Measurements from ENCODE around the genes OR4K17, OR4N5 and RNASE12.

DNA sequence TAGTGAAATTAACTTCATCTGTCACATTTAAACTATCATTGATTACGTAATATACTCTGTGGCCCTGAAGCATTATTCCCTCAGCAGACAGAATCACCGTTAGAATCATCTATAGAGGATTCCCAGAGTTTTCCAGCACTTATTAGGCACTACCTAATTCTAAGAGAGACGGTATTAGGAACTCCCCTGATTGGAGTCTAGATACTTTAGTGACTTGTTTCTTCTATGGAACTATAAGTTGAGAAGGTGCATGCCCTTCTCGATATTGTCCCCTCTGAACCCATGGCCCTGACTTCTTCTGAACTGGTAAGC is at the start of gene OR4K17:
TSS of gene OR4K17 (plus strand) at position 153 of the 312 bp plus-strand sequence.
- PRO-cap = no peak

- PRO-cap = no peak
Observed at GRCh38 chr14:20138387-20139059, at the start of gene OR4N5. Gene OR4N5, plus strand, starts transcription at chr14:20138820.

DNA sequence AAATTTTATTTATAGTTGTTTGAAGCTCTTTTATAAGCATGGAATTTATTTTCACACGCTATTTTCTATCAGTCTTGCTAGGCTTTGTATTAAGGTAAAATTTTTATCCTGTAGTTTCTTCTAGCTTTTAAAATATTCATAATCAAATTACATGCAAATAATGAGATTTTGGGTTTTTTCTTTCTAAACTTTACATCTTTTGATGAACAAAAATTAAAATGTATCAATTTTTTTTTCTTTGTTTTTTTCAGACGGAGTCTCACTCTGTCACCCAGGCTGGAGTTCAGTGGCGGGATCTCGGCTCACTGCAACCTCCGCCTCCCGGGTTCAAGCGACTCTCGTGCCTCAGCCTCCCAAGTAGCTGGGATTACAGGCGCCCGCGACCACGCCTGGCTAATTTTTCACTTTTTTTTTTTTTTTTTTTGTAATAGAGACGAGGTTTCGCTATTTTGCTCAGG is 1.4 kb upstream of the PARP2 start:
- PRO-cap = unidirectional peak, plus-strand start at position 268 of the sequence

- PRO-cap = no peak
Observed at GRCh38 chr14:20452765-20453246, 1.8 kb downstream of the OSGEP start.

DNA sequence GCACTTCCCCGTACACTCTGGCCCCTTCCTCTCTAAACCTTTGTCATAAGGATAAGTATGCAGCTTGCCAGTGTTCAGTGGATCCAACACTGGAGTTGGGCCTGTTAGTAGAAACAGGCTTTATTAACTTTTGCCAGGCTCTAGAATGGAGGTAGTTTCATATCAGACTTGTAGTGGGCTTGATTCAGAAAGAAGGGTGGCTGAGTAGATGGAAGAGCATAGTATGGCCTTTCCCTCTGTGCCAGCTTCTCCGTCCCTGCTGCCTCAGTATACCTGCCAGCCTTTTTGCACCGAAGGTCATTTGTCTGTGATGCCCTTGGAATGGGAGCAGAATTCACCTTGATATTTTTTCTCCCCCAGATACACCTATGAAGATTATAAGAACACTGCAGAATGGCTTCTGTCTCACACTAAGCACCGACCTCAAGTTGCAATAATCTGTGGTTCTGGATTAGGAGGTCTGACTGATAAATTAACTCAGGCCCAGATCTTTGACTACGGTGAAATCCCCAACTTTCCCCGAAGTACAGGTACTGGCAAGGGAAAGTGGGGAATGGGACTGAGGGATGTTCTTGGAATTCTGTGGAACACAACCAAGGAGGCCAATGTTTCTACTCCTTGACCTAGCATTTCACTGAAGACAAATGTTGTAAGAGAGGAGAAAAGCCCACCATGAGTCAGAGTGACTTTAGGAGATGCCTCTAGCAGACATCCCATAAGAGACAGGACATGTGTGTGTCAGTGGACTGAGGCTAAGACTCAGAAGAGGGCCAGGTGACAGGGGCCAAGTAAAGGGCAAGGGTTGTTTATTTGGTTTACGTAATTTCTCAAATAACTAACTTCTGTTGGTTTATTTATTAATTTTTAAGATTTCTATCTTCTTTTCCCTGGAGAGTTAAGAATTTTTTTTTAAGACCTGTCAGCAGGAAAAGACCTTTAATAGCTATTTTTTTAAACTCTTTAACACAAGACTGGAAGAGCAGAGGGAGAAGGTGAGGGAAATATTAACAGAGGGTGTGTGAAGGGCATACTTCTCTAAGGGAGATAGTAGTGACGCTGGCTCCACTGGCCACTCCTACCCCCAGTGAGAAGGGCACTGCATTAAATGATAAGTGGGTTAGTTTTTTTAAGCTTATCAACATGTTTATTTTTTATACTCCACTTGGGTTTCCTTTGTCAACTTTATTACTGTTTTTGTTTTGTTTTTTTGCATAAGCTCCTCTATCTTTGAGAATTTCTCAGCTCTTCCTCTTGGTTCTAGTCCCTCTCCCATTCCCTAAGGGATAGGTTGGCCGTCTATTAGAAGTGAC is 3.2 kb downstream of the PNP start:
- PRO-cap = no peak

DNA sequence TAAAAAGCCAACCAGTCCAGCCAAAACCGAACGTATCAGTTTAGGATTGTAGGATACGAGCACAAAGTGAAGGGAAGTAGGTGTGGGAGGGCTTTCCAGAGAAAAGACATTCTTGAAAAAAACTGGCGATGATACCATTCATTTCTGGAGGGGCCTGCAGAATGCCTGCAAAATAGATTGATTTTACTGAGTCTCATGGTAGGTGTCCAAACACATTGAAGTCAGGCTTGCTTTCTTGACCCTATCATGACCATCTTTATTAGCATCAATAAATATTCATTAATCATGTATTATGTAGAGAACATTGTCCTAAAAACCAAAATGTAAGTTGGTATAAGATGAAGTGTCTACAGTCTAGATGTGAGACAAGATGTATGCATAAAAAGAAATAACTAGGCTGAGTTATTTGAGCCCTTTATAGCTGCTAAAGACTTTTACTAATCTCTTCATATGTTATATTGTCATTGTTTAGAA is 10.1 kb downstream of the PNP start:
- PRO-cap = no peak

DNA sequence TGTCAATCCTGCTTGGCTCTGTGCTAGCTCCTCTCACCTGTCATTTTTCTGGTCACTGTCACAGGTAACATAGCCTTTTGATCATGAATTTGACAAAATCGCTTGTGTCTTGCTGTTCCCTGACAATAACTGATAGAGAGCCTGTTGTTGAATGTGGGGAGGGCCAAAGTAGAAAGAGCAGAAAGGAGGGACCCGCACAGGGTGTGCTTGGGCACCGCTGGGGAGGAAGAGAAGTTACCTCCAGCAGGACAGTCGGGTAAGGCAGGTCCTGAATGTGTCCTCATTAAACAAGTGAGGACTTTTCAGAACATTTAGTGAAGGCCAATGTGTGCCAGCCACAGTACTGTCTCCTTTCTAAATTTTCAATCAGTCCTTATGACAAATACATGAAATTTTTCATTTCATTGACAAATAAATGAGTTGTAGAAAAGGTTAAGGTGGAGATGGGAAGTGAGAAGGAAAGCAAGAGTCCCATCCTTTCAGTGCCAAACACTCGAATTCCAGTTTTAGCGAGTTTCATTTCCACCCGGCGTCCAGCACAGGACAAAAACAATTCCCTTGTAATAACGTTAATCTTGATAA is at the start of gene RNASE12:
TSS of gene RNASE12 (minus strand) at position 155 of the 582 bp plus-strand sequence.
- PRO-cap = no peak

DNA sequence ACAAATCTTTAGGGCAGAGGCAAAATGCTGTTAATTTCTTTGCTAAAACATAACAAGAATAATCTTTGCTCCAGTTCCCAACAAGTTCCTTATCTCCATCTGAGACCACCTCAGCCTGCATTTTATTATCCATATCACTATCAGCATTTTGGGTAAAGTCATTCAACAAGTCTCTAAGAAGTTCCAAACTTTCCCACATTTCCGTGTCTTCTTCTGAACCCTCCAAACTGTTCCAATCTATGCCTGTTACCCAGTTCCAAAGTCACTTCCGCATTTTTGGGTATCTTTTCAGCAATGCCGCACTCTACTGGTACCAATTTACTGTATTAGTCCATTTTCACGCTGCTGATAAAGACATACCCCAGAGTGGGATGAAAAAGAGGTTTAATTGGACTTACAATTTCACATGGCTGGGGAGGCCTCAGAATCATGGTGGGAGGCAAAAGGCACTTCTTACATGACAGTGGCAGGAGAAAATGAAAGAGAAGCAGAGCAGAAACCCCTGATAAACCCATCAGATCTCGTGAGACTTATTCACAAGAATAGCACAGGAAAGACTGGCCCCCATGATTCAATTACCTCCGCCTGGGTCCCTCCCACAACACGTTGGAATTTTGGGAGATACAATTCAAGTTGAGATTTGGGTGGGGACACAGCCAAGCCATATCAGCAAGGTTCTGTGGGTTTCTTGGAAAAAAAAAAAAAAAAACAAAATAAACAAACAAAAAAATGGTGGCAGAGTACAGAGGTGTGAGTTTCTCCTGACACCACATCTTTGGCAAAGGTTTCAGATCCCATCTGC is 17.8 kb upstream of the RNASE4 start:
- PRO-cap = no peak

- PRO-cap = unidirectional peak, plus-strand start at chr14:20681692
Observed at GRCh38 chr14:20680749-20681795, 3.3 kb upstream of the RNASE4 start.

DNA sequence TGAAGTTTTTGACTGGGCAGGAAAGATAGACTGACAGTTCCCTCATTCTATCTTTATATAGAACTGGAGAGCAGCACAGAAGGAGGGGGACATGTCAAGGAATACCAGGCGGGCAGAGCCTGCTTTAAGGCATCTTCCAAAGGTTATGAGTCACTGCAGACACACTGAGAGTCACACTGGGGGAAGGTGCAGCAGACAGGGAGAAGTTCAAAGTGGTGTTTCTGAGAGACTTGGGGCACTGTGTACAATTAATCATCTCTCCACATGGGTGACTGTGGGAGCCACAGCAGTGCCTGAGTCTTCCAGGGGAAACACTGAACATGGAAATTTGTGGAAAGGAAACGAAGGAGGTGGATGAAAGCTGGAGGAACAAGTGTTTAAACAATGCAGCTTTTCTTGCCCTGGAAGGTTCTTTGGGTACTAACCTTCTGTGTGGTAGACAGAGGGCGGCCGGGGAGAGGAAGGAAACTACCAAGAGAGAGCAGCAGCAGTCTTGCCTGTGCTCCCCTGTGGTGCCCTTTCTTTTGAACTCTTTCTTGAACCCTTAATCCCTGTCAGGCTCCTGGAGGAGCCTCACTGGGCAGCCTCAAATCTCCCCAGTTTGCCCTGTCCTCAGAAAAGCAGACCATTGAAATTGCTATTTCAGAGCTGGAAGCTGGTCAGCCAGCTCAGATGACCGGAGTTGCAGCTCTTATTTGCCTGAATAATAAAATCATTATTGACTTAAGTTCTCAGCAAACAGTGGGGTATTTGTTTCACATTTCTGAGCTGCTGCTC is 42.4 kb upstream of the RNASE3 start:
- PRO-cap = no peak

- PRO-cap = no peak
Observed at GRCh38 chr14:21041363-21041969, 696 bp upstream of the RNASE7 start.

- PRO-cap = no peak
Observed at GRCh38 chr14:21055525-21056206, 2.0 kb upstream of the RNASE8 start.

DNA sequence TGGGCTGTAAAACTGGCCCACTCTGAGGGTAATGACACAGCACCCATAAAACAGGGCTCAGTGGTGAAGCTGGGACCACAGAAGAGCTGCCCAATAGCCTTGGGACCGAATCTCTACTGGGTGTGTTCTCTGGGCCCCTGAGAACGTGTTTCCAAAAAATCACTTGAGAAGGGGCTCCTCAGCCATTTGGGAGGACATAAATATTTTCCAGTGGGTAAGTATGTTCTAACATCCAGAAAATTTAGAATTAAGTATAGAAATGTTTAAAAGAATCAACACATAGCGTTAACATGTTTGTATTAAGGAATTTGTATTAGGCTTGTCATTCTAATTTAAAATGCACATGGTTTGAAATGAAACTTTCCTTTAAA is 3.8 kb downstream of the RNASE8 start:
- PRO-cap = no peak

GRCh38 chr14:21070986-21072044 is 1.2 kb downstream of the ARHGEF40 start:
- PRO-cap = bidirectional peak, plus-strand start at chr14:21071079, minus-strand start at chr14:21070863; bidirectional peak, plus-strand start at chr14:21071431, minus-strand start at chr14:21071324; bidirectional peak, plus-strand start at chr14:21071847, minus-strand start at chr14:21071744

GRCh38 chr14:21076494-21076914 is 6.4 kb downstream of the ARHGEF40 start:
- PRO-cap = no peak

DNA sequence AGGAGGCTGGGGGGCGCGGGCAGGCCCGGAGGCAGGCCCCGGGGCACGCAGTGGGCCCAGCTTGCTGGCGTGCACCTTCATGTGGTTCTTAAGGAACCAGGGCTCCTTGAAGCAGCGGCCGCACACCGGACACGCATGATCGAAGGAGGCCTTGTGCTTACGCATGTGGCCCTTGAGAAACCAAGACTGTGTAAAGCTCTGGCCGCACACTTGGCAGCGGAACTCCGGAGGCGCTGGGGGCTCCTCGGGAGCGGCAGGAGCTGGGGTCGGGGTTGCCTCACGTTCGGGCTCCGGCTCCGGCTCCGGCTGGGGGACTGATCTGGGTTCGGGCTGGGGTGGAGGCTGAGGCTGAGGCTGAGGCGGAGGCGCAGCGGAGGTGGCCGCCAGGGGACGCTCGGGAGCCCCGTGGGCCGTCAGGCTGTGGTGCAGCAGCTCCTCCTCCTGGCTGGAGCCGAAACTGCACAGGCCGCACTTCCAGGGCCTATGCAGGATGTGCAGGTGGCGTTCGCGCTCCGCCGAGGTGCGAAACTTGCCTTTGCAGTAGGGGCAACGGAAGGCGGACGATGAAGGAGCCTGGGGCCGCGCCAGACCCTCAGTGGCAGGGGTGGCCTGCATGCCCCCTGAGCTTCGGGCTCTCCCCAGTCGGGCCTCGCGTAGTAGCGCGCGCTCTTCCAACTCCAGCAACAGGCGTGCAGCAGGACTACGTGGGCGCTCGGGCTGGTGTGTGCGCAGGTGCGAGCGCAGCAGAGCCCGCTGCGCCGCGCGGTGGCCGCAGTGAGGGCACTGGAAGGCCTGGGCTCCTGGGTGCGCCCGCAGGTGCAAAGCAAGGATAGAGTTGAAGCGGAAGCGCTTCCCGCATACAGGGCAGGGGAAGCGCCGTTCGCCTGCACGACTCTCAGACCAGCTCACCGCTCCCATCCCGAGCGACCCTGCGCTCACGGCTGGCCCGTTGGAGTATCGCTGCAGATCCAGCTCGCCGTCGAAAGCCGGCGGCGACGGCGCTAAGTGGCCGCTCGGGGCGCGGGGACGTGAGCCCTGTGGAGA is 5.9 kb downstream of the ZNF219 start:
- PRO-cap = no peak

DNA sequence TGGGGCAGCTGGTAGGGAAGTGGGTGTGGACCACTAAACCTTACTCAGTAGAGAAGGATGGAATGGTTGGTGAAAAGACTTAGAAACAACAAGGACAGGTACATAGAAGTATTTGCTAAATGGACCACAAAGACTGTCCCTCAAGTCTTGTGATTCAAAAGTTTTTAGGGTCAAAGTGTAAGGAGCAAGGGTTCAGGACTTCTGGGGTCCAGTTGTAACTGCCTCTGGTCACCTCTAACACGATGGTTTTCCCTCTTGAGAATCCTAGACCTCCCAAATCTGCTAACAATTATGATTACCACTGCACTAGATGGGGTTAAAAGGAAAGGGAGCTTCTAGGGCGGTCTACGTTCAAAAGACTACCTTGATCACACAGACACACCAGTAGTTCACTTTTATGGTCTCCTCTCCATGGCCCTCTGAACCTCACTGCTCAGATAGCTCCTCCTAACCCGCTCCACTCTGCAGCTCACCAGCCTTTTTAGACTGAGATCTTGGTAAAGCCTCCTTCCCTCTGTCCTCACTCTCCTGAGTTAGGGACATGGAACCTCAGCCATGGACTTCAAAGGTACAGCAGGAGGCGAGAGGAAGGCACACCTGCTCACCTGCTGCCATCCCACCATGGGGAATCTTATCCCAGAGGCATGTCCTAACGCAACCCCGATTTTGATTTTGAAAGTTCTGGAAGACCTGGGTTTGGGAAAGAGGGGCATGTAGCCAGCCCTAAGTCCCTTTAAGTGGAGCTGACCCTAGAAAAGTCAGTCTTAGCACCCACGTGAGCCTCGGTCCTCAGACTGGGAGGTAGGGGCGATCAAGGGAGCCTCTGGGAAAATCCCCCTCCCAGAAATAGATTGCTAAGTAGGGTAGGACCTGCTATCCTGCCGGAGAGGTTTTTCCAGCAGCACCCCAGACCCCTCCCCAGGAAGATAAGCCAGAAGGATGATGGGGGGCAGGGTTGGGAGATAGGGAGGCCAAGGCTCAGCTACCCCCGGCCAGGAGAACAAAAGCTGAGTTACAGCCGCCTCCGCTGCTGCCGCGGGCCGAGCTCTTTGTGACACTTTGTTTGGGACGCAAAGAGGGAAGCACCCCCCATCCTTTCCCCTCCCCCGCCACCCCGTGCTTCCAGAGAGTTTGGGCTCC is 1.4 kb downstream of the ZNF219 start:
- PRO-cap = bidirectional peak, plus-strand start at position 798 of the sequence, minus-strand start at position 425 of the sequence; unidirectional peak, minus-strand start at position 1,047 of the sequence

- PRO-cap = bidirectional peak, plus-strand start at chr14:21103807, minus-strand start at chr14:21103735; bidirectional peak, plus-strand start at chr14:21104097, minus-strand start at chr14:21104005
Observed at GRCh38 chr14:21103486-21104451, 2.9 kb downstream of the TMEM253 start.

- PRO-cap = unidirectional peak, minus-strand start at chr14:21224620
Observed at GRCh38 chr14:21224143-21225481, 44.6 kb downstream of the HNRNPC start.

GRCh38 chr14:21385125-21385633 is 1.4 kb upstream of the SUPT16H start:
- PRO-cap = no peak

Data from ReNcell CX (cell line).